Caco-2 (cell line): ENCODE results near the genes FBXW5 and PTGDS.

- PRO-cap, result bidirectional peak, plus-strand start at chr9:136572380, minus-strand start at chr9:136572122
- RRBS, result no CpG with 5 or more reads among the region's 26 CpGs
These were observed 26.3 kb upstream of the NOTCH1 start for GRCh38 chr9:136571834-136572932.

DNA sequence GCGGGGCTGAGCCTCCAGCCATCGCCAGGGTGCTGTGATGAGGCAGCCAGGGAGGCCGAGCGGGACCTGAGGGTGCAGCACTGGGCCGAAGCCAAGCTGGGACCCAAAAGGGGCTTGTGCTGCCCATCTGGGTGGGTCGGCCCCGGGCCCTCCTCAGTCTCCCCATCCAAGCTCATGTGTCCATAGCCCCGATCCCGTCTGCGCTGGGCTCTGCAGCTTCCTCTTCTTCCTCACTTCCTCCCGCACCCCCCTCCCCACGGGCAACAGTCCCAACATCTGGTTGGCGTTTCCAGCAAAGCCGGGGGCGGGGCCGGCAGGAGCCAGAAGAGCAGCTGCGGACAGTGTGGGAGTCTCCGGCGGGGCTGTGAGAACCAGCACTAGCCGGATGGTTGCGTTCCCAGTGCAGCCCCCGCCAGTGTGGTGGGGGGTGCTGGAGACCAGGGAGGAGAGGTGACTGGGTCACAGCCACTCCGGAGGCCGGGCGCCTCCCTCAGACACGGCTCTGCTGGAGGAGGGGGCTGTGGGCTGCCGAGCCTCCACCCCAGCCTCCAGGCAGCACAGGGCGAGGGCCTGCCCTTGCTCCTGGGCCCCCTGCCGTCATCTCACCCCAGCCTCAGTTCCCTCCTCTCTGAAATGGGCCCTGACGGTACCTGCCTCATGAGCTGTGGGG is 41.3 kb upstream of the NOTCH1 start:
- PRO-cap, result no peak
- RRBS, result 95% methylated on average over 6 of the region's 30 CpGs

- PRO-cap, result no peak
- RRBS, result 81% methylated on average over 2 of the region's 17 CpGs
These were observed 37.6 kb upstream of the EGFL7 start for GRCh38 chr9:136625010-136625598.

GRCh38 chr9:136634734-136635229 is 27.9 kb upstream of the EGFL7 start:
- PRO-cap, result no peak
- RRBS, result no CpG with 5 or more reads among the region's 9 CpGs

- PRO-cap, result no peak
- RRBS, result 96% methylated on average over 4 of the region's 19 CpGs
These were observed 16.9 kb upstream of the EGFL7 start for GRCh38 chr9:136645722-136646251.

DNA sequence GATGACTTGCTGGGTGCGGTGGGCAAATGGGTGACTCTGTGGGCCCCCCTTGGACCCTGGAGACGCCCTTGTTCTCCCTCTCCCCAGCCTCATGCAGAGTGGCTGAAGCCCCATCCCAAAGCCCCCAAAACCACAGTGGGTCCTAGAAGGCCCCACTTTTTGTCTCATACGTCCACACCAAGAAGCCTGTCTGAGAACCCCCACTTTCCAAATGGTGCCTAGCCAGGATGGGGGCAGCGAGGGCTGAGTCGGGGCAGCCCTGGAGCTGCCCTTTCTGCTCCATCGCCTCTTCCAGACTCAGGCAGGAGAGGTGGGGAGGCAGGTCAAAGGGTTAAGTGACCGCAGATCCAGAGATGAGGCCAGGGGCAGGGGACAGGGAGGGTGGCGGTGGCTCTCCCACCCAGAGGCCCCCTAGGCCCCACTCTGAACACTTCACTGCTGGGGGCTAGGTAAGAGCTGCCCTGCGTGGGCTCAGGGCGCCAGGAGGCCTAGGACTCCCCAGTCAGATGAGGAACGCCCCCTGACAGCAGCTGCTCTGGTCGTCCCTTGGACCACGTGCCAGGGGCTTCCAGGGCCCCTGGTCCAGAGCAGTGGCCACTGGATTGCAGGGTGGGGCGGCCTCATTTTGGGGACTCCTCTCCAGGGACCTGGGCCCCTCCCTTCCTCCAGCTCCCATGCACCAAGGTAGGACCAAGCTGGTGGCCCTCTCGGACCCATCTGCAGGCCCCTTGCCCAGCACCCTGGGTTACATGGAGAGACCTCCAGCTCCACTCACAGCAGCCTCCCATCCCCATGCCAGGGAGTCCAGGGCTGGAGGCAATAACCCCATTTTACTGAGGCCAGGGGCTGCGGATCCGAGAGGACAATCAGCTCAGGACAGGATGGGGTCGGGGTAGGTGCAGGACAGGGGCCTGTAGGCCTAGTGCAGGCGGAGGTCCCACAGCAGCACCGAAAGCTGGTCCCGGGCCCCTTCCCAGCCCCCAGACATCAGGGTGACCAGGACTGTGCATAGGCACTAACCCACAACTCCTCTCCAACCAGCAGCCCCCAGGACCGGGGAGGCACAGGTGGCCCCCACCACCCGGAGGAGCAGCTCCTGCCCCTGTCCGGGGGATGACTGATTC is 1.3 kb downstream of the EGFL7 start:
- PRO-cap, result no peak
- RRBS, result 94% methylated on average over 3 of the region's 24 CpGs

DNA sequence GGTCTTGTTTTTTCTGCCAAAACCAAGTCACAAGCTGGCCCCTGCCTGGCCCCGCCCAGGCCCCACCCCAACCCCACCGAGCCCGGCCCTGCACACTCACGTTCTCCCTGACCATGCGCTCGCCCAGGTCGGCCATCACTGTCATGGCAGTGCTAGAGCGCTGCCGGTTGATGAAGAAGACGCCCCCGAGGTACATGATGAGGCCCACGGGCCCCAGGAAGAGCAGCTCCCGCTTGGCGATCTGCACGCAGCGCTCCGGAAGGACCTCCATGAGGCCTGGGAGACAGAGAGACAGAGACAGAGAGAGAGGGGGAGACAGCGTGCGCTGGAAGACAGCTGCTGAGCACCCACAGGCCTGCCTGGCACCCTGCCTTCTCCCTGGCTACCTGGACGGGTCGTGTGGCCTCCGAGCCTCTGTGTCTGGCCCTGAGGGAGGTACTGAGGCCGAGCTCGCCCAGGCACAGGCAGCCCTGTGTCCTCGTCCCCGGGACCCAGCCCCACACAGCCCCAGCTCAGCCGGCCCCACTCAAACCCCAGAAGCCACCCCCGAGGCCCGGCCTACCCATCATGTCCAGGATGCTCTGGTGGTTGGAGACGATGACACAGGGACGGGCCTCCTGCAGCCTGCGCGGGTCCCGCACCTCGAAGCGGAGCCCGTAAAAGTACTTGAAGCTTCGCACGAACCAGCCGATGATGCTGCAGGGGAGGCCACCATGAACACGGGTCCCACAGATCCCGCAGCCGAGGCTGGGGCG is 10.2 kb downstream of the AGPAT2 start:
- PRO-cap, result no peak
- RRBS, result 97% methylated on average over 14 of the region's 44 CpGs

GRCh38 chr9:136679132-136680058 is 7.9 kb downstream of the AGPAT2 start:
- PRO-cap, result no peak
- RRBS, result 97% methylated on average over 4 of the region's 31 CpGs

GRCh38 chr9:136692692-136693456 is 5.6 kb upstream of the AGPAT2 start:
- PRO-cap, result no peak
- RRBS, result no CpG with 5 or more reads among the region's 29 CpGs

GRCh38 chr9:136694197-136694857 is 7.1 kb upstream of the AGPAT2 start:
- PRO-cap, result no peak
- RRBS, result no CpG with 5 or more reads among the region's 30 CpGs

DNA sequence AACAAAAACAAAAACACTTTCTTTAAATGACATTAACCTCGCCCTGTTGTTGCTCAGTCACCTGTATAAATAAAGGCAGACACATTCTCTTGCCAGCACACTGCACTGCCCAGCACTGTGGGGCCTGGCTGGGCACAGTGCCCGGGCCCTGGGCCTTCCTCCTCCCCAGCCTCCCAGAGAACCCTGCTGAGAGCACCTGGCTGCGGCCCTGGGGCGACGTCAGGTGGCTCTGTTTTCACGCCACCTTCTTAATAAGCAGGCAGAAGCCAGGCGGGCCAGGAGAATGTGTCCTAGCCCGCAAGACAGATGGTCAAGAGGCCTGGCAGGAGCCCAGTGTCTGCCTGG is 8.1 kb upstream of the AGPAT2 start:
- PRO-cap, result no peak
- RRBS, result 78% methylated on average over 1 of the region's 8 CpGs

DNA sequence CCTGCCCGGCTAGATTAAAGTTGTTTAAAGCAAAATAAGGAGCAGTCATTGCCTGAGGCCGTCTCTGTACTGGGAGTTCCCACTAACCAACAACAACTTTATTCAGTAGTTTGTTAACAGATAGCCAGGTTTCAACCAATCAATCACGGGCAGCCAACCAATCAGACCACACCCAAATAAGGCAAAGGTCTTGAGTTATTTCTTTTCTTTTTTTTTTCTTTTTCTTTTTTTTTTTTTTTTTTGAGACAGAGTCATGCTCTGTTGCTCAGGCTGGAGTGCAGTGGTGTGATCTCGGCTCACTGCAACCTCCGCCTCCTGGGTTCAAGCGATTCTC is 7.6 kb upstream of the DIPK1B start:
- PRO-cap, result no peak
- RRBS, result no CpG with 5 or more reads among the region's 6 CpGs

GRCh38 chr9:136745710-136746717 is 2.3 kb downstream of the LCN6 start:
- PRO-cap, result no peak
- RRBS, result 88% methylated on average over 7 of the region's 47 CpGs

- PRO-cap, result no peak
- RRBS, result no CpG with 5 or more reads among the region's 18 CpGs
These were observed 5.6 kb upstream of the RABL6 start for GRCh38 chr9:136801909-136802863.

- PRO-cap, result bidirectional peak, plus-strand start at chr9:136808650, minus-strand start at chr9:136808589
- RRBS, result 2% methylated on average over 24 of the region's 54 CpGs
These were observed 864 bp downstream of the RABL6 start for GRCh38 chr9:136808475-136809149.

GRCh38 chr9:136840531-136841125 is 1.6 kb upstream of the AJM1 start:
- PRO-cap, result no peak
- RRBS, result 97% methylated on average over 3 of the region's 29 CpGs

GRCh38 chr9:136944287-136945428 is at the start of gene FBXW5:
Gene FBXW5 (minus strand): TSS chr9:136944738.
- PRO-cap, result bidirectional peak, plus-strand start at chr9:136944341, minus-strand start at chr9:136944029; bidirectional peak, plus-strand start at chr9:136944909, minus-strand start at chr9:136944687
- RRBS, result 2% methylated on average over 17 of the region's 114 CpGs

GRCh38 chr9:136964115-136964585 is 12.1 kb downstream of the LCN12 start:
- PRO-cap, result unidirectional peak, plus-strand start at chr9:136964494
- RRBS, result 44% methylated on average over 1 of the region's 17 CpGs

DNA sequence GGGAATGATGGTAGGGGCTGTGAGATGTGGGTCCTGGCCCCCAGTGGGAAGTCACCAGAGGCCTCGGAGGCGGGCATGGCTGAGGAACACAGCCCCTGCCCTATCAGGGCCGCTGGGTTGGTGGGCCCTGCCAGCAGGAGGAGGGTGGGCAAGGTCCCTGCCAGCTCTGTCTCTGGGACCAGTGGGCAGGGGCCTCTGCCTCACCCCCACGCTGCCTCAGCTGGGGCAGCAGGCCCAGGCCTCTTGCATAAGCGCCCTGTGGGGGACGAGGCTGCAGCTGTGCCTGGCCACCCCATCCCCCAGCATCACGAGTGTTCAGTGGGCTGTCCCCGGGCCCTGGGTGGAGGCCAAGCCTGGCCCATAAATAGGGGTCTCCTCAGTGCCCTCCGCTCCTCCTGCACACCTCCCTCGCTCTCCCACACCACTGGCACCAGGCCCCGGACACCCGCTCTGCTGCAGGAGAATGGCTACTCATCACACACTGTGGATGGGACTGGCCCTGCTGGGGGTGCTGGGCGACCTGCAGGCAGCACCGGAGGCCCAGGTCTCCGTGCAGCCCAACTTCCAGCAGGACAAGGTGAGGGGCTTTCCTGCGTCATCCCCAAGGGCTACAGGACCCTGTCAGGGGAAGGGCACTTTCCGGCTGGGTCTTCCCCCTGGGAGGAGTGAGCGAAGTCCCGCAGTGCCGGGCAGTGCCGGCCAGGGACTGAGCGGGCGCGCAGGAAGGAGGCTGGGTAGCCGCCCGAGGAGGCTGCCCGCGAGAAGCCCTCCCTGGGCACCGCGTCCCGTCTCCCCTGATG is at the start of gene PTGDS:
PTGDS (plus strand) TSS at position 389 of the 800 bp plus-strand sequence.
- PRO-cap, result no peak
- RRBS, result 94% methylated on average over 11 of the region's 31 CpGs

- PRO-cap, result no peak
- RRBS, result 96% methylated on average over 7 of the region's 22 CpGs
These were observed 1.5 kb upstream of the CLIC3 start for GRCh38 chr9:136997807-136998426.